Peritoneum (tissue), 1 donor: ENCODE measurements around a stretch of chr4.

DNA sequence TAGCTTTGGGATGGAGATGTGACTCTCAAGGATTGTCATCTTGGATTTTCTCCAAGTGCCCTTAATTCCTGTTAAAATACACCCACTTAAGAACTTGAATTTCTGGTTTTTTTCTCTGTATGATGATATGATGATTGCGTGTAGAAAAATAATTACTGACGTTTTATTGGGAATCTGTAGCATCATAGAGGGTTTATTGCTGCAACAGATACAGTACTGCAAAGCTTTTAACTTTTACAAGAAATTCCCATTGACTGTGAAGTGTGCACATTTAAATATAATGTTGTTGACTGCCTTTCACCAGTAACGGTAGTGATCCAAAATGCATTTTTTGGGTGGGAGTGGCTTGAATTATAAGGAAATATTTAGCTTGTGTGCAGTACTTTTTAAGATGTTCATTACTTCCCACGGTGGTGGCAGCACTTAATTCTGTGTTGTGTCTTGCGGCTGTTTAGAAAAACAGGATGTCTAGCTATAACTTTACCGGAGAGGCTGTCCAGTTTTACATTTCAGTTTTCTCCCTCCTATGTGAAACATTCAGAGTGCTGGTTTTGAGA lies 1.6 kb downstream of the TMEM131L start:
- PRO-cap = no peak

- PRO-cap = no peak
Observed at GRCh38 chr4:153483778-153484150, 17.6 kb downstream of the TMEM131L start.

- PRO-cap = no peak
Observed at GRCh38 chr4:153701488-153702777, 17.9 kb downstream of the TLR2 start.

DNA sequence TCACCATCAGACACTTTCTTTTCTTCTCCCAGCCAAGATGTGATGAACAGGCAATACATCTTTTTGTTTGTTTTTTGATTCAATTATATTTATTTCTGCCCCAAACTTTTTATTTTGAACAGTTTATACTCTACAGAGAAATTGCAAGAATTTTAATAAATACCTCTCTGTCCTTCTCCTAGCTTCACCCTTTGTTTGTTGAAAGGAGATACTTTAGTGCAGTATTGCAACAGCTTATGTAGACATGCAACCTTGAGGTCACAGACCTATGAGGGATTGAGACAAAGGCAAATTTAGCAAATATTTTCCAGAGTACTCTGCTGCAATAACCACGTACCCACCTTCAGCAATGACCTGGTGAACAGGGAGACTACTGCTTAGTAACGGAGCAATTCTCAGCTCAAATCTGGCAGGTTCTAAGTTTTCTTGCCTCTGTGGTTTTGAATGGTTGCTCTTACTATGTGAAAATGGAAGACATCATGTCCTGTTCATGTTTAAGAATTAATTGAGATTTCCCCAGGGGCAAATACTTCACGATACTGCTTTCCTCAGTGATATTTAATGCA lies 13.2 kb downstream of the FGA start:
- PRO-cap = no peak

DNA sequence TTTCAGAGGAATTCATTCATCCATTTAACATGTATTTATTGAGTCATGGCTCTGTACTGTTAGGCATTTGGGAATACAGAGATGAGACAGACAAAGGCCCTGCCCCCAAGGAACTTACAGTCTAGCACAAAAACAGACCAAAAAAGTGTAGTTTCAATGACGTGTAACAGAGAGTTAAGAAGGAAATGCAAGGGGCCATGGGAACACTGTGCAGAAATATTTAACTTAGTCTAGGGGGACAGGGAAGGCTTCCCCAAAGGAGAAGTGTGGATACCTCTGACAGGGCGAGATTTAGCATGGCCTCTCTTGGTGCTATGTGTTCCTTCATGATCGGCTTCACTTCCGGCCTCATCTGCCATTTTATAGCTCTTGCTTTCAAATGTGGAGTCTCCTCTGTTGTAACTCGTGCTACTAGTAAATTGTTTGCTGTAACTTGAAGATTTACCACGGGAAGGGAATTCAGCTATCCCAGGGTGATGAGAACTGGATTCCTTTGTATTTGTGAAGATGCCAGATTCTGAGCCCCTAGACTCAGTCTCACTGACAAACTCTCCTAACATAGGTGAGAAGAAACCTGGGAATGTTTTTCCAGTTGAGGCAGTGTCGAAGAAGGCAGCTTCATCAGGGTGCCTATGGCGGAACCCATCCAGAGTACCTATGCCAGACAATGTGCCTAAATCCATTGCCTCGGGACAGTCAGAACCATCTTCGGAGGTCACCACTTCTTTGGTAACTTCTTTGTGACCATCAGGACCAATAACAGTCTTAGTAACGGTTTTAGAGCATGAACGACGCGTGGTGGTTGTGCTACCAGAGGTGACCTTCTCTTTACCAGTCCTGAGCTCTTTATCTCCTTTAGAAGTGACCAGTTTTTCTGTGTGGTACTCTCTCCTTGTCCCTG lies 5.0 kb downstream of the FGA start:
- PRO-cap = no peak

DNA sequence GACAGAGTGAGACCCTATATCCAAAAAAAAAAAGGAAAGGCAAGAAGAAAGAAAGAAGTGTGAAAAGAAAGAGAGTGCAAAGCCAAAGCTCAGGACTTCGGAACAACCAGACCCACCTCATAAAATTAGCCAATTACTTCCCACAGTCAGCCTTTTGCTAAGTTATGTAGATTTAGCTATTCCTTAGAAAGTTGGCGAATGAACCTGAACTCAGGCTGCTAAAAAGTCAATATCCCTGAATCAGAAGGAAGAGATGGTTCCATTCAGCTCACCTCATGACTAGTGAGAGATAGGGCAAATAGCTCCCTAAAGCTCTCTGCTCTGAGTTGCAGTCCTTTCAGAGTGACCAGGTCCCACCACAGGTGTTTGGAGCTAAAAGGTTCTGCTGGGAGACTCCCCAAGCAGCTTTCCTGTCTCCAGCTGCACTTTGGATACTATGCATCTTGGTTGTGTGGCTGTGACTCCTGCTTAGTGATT lies 9.0 kb downstream of the FGG start:
- PRO-cap = no peak

DNA sequence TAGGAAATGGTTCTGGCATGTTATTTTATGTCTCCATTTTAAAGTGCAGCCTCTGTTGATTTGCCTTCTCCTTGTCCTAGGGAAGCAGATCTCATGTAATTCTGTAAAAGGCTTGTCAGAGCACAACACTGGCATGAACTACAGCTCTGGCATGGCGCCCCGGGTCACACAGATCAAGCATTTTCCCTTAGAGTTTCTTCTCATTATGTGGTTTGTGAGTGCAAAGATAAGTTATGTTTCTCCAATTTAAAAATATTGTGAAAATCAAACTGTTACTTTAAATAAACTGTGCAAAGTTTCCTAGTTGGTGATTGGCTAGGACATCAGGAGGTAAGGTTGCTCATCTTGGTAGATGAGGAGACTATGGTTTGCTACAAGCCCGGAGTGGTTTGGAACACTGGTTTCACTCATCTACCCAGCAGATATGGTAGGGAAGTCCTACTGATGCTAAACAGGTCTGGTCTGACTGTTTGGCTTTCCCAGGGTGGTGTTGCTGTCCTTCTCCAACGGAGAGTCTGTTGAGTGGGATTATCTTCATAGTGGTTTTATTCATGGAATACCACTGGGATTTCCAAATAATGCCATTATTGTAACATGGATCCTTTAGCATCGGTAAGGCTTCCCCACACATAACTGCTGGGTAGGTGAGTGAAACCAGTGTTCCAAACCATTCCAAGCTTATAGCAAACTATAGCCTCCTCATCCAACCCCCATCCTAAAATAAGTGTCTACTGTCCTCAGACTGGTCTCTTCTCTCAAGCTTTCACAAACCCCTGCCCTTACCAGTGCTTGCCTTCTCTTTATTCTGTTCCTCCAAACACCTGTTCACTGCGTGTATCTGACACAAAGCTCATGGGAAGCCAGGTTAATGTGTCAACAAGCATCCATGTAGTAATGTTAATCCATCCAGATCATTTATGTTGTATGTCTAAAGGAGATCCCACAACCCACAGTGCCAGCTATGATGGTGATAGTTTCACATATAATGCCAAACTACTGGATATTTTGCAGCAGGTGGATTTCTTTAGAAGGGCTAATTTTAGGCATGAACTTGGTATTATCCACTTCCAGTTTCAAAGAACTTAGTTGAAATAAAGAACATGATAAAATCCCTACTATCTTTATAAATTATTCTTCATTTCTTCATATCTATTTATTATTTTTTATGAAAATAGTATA lies 6.6 kb downstream of the FGG start:
- PRO-cap = no peak

GRCh38 chr4:154781470-154782199 lies 563 bp downstream of the RBM46 start:
- PRO-cap = no peak

- PRO-cap = no peak
Observed at GRCh38 chr4:155368613-155368897, 8.2 kb downstream of the MAP9 start.

DNA sequence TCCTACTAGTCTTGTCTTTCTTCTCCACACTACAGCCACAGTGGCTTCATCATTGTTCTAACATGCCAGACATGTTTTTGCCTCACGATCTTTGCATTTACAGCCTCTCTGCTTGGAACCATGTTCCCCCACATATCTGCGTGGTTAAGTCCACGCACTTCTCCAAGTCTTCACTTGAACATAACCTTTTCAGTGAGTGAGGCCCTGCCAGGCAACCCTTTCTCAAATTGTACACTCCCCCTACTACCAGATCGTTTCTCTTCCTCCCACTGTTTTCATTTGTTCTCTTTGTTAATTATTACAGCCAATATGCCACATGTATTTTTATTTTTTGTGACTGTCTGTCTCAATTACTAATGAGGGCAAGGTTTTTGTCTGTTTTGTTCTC lies 18.3 kb downstream of the CTSO start:
- PRO-cap = no peak

- PRO-cap = no peak
Observed at GRCh38 chr4:156944462-156945276, 26.9 kb downstream of the PDGFC start.

GRCh38 chr4:158059270-158059855 lies 113.5 kb downstream of the GASK1B start:
- PRO-cap = no peak

DNA sequence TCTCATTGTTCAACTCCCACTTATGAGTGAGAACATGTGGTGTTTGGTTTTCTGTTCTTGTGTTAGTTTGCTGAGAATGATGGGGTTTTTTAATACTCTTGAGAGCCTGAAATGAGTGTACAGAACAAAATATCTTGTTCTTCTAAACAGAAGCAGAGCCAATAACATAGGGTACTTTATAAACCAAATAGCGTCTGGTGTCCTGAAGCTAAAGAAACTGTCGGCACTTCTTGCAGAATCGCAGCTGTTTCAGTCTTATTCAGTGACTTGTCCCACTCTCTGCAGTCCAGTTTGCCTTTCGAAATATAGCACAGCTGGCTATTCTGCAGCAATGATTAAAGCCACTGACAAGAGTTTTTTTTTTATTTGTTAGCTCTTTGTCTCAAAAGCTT lies 52.1 kb downstream of the GASK1B start:
- PRO-cap = no peak

DNA sequence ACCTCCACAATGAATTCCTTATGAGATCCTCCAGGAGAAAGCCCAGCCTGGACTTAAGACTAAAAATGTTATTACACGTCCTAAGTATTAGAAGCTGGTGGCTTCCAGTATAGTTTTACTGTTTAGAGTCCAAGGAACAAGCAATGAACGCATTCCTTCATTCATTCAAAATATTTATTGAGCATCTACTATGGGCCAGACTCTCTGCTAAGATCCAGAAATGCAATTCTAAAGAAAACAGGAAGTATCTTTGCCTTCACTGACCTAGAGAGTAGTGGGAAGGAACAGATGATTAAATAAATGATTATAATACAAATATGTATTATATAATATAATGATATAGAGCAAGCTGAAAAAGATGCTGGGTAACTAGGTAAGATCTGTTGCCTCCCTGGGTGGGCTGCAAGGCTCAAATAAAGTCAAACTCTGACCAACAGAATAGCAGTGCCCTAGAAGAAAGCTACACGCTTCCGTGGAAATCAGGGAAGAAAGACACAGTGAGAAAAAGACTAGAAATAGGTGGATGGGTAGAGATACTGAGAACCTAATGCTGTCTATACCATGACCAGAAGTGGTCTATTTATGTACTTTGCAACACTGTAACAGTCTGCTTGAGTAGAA lies 5.3 kb downstream of the GASK1B start:
- PRO-cap = no peak

- PRO-cap = no peak
Observed at GRCh38 chr4:158168449-158169055, 4.3 kb downstream of the GASK1B start.

DNA sequence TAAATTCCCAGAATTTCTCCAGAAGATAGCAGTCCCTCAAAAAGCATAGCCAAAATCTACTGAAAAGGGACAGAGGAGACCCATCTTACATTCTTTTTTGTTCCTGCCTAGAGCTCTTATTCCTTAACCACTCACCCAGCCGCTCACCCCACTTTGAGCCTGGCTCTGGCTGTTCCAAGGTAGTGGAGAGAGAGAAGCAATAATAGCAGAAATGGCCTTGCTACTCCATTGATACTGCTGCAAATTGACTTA lies 1.7 kb upstream of the GASK1B start:
- PRO-cap = no peak

DNA sequence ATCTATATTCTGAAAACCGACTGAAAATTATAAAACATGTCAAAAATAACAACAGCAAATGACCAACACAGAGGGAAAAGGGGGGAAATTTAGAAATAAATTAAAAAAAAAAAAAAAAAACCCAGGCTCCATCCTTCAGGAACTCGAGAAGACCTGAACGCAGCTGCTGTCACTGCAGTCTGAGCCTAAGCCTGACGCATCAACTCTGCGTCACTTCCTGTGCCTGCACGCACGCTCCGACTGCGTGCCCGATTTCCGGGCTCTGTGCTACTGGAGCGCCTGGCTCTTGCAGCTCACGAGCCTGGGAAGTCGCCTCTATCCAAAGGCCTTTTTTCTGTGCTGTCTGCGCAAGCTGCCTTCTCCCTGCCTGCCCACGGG lies 9.8 kb upstream of the GASK1B start:
- PRO-cap = no peak

- PRO-cap = no peak
Observed at GRCh38 chr4:158193736-158194321, 16.5 kb upstream of the TMEM144 start.

DNA sequence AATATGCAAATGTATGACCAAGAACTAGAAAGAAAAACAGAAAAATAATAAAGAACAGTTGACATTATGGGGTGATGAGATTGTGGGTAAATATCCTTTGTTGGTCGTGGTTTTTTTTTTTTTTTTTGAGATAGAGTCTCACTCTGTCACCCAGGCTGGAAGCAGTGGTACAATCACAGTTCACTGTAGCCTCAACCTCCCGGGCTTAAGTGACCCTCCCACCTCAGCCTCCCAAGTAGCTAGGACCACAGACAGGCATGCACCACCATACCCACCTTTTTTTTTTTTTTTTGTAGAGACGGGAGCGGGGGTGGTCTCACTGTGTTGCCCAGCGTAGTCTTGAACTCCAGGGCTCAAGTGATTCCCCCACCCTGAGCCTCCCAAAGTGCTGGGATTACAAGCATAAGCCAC lies 10.6 kb downstream of the FNIP2 start:
- PRO-cap = no peak

DNA sequence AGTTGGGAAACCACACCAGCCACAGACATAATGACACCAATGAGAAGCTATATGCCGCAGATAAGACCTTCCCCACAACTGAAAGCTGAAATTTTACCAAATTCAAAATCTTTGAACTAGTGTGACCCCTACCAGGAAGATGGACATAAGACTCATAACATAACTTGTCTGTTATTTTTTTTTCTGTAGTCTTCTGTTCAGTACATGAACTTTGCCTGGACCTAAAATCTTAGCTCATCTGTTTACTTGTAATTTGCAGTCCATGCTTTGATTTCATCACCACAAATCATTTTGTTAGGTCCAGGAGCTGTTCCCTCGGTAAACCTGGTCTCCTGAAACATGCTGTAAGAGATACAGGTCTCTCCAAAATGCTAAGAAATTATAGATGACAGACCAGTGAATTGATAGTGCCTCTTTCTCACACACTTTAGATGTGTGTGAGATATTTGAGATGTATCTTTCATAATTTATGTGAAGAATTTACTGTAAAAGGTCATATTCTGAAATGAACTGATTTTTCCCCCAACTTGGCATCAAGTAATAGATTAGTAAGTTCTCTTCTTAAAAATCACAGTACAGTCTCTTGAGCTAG lies 89.3 kb downstream of the C4orf45 start:
- PRO-cap = no peak